Choroid plexus epithelial cell (primary cell): ENCODE data around the genes ZNHIT6, HS2ST1 and PKN2.

GRCh38 chr1:84297869-84298674, 3.4 kb upstream of the SAMD13 start:
- RRBS, result 2% methylated on average over 10 of the region's 38 CpGs

- RRBS, result no CpG with 5 or more reads among the region's 6 CpGs
These were observed 475 bp downstream of the SAMD13 start for GRCh38 chr1:84301828-84302538.

DNA sequence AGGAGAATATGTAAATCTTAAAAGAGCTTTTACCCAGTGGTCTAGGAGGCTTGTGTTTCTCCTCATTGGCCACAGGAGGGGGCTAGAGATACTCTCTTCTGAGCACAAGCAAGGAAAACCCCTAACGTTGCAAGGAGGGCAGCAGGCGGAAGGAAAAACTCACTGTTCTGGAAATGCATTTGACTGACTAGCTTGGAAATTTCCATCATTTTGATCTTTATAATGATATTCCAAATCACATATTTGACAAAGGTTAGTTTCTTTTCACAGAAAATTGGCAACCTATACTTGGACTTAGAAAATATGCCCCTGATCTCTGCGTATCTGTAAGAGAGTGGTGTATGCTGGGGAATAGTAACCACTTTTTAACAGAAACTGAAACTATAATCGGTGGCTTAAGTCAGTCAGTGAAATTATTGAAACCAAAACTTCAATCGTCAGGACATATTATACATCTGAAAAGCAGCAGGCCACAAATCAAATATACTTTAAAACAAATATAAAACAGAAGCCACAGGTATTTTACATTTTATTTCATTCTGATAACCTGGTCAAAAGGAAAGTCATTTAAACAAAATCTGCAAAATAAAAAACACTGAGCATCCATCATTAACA, 51.8 kb downstream of the MCOLN2 start:
- RRBS, result no CpG with 5 or more reads among the region's 5 CpGs

- RRBS, result no CpG with 5 or more reads among the region's 8 CpGs
These were observed 607 bp downstream of the SYDE2 start for GRCh38 chr1:85200328-85200489.

- RRBS, result no CpG with 5 or more reads among the region's 3 CpGs
These were observed 17.4 kb downstream of the DDAH1 start for GRCh38 chr1:85447449-85448040.

DNA sequence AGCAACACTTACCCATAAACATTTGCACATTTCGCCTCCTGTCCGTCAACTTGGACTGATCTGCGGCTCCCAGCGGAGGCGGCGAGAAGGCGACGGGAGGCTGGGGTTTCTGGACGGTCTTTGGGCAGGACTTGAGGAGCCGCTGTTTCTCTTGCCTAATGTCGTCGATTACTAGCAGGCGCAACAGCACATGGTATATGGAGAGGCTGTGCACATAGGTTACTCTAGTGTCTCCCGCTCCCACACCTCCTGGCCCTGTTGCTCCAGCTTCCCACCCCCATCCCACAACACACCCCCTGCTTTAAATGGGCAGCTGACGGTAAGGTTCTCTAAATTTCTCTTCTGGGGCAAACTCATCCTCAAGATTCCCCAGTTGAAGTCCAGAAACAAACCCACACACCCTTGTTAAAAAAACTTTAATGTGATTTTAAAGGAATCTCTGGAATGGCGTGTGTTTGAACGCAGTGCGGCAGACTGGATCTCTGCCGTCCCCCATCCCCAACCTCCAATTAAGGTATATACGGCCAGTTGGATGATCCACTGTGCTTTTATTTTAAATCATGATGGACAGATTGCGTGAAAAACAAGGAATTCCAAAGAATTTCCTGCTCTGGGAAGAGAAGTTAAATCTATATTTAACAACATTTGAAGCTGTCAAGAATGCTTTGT, 2.5 kb upstream of the CCN1 start:
- RRBS, result no CpG with 5 or more reads among the region's 21 CpGs

DNA sequence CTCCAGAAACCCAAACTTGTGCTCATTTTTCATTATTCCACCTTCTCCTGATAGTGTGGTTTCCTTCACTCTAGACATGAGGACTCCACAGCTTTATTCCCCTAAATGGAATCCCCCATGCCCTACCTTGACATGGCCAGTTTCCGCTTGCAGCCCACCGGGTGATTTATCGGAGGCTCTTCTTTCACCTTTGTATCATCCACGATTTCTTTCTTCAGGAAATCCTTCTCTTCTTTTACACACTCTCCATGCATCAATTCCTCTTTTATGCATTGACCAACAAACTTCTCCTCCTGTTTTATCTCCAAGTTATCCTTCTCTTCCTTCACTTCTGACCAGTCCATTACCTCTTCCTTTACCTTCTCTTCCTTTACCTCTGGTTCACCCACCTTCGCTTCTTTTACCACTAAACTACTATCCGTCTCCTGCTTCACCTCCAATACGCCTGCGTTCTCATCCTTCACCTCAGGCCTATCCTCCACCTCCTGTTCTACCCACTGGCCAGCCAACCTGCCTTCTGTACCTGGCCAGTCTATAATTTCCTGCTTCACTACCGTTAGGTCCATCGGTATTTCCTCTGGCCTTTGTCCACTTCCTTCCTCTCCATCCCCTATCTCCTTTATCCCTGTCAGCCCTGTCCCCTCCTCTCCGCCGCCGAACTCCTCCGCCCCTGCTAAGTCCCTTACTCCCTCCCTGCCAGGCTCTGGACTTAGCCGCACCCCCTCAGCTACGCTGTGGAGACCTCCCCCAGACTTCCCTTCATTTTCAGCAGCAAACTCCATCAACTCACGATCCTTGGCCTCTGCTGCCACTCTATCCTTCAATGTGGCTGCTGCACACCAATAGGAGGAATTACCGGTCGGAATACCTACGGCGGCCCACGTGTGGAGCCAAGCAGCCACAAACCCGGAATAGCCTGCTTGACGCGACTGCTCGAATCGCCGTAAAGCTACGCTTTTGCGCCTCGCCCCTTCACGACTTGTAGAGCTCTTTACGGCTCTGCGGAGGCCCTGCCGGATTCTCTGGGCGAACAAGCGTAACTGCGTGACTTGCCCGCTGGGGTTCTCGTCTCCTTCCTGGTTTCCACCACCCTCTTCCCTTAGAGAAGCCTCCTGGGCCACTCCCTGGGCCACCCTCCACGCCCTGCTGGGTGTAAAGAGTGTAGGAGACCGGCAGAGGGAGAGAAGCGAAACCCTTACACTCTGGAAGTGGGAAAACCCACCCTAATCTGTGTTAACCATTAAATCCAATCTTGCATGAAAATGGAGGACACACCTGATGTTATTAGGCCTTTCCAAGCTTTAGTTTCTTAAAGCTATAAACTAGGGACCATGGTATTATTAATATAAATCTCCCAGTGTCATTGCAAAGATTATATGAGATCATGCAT, at the start of gene ZNHIT6:
ZNHIT6 (minus strand) TSS at position 931 of the 1,390 bp plus-strand sequence.
- RRBS, result 2% methylated on average over 13 of the region's 43 CpGs

DNA sequence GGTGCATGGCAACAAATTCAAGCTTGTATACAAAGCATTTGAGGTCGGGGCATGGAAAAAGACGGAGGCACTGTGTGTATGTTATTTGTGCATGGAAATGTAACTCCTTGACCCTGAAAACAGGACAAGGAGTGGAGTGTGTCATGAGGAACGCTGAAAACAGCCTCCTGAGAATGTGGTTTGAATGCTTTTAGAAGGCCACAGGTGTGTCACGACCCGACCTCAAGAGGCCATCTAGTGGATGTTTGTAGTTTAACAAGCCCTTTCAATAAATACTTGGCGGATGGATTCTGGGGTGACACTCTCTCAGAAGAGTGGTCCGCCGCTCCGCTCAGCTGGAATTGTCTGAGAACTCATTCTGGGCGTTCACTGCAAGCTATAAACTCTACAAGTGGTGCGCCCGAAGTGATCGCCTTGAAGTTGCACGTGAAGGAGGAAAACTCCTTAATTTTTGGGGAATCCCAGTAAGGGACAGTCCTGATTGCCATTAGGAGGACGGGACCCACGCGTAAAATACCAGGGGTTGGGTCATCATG, 33.4 kb downstream of the CLCA1 start:
- RRBS, result no CpG with 5 or more reads among the region's 17 CpGs

- RRBS, result no CpG with 5 or more reads among the region's 8 CpGs
These were observed 35.0 kb downstream of the CLCA1 start for GRCh38 chr1:86503832-86504043.

- RRBS, result no CpG with 5 or more reads among the region's 6 CpGs
These were observed 70.4 kb downstream of the SH3GLB1 start for GRCh38 chr1:86774798-86775208.

DNA sequence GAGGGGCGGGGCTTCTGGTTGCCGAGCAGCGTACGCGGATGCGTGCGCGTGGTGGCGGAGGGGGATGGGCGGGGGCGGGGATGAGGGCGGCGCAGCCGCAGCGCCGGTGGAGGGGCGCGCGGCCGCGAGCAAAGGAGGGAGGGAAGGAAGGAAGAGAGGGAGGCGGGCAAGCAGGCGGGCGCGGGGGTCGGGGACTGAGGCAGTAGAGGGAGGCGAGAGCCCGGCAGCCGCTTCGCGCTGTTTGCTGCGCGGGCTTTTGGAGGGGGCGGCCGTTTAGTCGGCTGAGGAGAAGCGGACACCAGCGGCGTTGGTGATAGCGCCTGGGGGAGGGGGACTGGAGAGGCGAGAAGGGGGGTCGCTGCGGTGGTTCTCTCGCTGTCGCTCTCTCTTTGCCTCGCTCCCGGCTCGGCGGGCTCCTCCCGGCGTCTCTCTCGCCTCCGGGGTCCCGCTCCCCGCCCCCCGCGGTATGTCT, at the start of gene HS2ST1:
HS2ST1 (plus strand) TSS at position 92 of the 472 bp plus-strand sequence.
- RRBS, result no CpG with 5 or more reads among the region's 57 CpGs

DNA sequence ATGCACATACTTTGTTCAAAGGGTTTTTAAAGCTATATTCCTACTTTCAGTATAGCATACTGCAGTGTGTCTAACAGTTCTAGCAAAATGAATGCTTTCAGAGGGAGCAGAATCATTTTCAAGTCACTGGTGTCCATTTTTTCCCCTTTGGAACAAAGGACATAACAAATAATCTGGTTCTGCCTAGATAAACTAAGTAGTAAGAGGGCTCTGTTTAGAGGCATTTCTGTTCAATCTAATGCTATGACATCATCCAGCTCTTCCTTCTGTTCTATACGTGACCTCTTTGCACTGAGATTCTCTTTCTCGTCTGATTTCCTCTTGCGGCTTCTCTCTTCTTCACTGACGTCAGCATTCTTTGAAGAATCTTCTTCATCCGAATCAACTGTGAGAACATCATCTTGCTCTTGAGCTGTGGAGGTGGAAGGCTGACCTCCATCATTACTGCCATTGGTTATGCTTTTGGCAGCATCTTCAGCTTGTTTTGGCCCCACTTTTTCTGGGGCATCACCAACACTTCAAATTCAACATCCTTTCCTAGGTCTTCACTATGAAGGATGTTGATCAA, 130.3 kb downstream of the HS2ST1 start:
- RRBS, result no CpG with 5 or more reads among the region's 5 CpGs

DNA sequence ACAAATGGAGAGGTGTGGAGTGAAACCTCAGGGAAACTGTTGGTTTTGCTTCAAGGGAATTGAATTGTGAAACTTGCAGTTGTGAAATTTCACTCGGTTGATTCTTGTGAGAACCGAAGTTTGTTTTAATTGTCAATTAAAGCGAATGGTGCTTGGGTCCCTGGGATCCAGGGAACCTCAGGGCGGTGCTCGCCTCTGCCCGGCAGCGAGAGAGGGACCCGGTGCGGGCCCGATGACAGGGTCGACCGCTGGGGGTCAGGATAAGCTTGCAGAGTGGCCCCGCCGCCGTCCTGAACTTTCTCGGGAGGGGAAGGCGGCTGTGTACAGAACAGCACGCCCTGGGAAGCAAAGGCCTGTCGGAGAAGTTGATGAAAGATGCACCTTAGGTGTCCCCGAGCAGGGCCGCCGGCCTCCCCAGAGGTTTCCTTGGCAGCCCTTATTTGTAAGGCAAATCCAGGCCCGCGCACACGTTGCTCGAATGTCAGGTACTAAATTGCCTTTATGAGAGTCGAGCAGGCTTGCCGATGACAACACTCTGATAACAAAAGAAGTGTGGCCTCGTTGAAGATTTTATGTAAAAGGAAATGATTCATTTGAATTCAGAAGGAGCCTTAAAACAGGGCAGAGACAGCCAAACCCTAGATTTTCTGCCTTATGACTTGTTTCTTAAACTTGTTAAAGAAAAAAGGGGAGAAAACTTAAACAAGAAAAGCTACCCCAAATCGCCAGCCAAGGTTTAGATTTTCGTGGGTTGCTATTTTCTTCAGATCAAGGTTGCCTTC, 176.7 kb upstream of the LMO4 start:
- RRBS, result no CpG with 5 or more reads among the region's 31 CpGs

GRCh38 chr1:87327499-87327906, 1.2 kb upstream of the LMO4 start:
- RRBS, result no CpG with 5 or more reads among the region's 5 CpGs

GRCh38 chr1:87328223-87328418, 559 bp upstream of the LMO4 start:
- RRBS, result 3% methylated on average over 4 of the region's 15 CpGs

- RRBS, result no CpG with 5 or more reads among the region's 3 CpGs
These were observed 70.6 kb downstream of the LMO4 start for GRCh38 chr1:87399230-87399670.

DNA sequence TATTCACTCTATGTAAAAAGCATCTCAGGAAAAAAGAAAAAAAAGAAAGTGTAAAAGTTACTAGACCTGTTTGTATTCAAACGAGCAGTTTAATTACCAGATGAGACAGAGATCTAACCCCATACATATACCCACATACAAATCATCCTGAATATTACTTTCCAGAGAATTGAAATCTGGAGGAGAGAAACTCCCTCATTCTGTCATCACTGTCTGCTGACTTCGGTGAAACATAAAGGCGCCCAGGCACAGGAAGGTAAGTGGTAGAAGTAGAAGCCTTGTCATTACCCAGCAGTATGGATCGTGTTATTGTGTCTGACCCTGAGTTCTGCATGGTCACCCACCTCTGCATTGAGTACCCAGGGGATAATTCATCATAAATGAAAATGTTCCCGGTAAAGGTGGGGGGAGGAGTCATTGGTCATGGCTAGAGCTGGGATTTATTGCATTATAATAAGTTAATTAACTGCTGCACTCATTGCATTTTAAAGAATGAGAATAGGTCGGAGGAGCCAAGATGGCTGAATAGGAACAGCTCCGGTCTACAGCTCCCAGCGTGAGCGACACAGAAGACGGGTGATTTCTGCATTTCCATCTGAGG, 342.6 kb upstream of the PKN2 start:
- RRBS, result no CpG with 5 or more reads among the region's 10 CpGs

DNA sequence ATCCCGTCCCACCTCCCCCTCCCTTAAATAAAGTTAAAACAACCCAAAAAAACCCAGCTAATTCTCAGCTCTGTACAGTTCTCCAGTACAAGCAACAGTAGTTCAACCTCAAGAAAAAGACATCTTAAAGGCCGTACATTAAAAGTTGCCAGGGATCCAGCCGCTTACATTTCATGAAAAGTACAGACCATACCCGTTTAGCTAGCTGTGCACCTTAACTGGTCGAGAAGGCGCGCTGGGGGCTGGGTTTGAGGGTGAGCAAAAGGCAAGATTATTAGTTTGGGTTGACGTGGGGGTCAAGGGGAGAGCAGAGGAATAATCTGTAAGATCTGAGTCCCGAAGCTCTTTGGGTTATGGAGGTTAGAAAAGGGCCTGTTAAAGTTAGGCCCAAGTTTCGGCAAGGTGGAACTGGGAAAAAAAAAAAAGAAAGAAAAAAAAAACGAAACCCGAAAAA, 574 bp upstream of the PKN2 start:
- RRBS, result no CpG with 5 or more reads among the region's 12 CpGs

GRCh38 chr1:88683926-88684842, at the start of gene PKN2:
Gene PKN2 (plus strand): TSS chr1:88684273.
- RRBS, result under 1% methylated on average over 14 of the region's 92 CpGs